ENCODE results near the gene DSG4.

- RRBS, result no CpG with 5 or more reads among the region's 5 CpGs
These were observed 45.0 kb downstream of the SS18 start for GRCh38 chr18:26045259-26045989.

DNA sequence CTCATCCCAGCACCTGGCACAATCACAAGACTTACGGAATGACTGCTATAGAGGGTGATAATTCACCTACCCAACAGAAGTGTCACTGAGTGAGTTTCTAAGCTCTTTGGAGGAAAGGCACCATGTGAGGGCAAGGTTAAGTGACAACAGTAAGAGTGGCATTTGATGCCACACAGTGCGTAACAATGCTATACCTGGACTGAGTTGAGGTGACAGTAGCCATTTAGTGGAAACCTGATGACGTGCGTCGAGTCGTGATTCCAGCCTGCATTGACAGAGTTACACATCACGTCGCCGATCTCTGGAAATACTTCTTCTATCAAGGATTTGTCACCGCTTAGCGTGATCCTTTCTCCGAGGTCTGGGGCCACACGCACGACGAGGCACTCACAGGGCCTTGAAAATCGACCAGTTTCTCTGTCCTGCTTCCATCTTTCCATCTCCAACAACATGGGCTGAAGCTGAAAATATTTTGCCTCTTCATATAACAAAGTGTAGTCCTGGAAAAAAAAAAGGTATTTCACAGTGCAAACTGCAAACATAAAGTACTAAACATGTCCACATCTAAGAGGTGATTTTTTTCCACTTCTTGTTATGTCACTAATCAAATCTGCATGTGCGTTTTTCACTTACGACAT lies 88.8 kb downstream of the KCTD1 start:
- RRBS, result no CpG with 5 or more reads among the region's 18 CpGs

GRCh38 chr18:26480631-26481832 lies 67.3 kb downstream of the KCTD1 start:
- RRBS, result no CpG with 5 or more reads among the region's 13 CpGs

DNA sequence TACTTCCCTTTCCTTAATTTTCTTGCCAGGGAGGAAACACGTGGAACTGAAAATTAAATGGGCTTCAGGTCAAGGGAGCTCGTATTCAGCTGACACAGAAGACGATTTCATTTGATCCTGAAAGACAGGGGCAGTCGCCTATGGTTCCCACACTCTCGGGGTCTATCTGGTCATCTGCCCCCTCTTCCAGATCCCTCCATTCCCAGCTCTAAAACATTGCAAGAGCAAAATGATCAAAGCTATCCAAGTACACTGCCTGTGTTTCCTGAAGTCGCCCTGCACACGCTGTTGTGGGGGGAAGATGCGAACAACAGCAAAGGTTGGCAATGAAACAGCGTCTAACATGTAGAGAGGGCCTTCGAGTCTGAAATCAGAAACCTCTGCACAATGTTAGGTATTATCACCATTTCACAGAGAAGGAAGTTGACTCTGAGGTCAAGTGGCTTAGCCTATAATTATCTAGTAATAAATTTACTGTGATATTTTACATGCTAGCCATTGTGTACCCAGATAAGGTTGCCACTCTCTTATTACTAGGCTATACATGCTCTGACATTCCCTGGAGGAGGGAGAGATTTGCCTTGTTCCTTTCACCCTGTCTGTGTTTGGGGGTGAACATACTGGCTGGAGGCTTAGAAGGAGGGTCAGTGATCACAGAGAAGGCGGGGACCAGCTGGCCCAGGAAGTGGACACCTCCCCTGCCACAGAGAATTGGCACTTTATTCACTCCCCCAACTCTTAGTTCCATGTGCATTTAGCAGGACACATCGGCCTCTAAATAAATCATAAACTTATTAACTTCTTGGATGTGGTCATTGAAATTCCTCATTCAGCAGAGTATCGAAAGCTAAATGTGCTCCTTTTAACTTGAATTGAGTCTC lies 36.9 kb downstream of the KCTD1 start:
- RRBS, result no CpG with 5 or more reads among the region's 13 CpGs

GRCh38 chr18:26550039-26550346 lies 1.6 kb upstream of the KCTD1 start:
- RRBS, result no CpG with 5 or more reads among the region's 17 CpGs

DNA sequence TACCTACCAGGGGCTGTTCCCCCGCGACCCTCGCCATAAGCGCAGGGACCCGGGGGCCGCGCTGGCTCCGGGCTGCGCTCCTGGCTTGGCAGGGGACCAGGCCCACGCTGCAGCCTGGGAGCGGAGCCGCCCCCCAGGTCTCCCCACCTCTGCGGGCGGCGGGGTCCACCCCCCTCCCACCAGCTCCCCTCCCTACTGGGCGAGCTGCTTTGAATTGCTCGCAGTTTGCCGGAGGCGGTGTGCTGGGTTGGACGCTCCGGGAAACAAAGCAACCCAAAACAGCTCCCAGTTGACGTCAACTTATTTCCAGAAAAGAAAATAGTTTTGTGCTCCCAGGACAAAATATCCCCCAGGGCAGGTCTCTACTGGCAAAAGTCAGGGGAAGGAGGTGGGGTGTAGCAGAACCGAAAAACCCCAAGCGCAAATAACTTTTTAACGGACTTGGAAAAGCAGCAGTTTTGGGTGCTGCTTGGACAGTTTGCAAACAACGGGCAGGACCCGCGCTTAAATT lies 2.6 kb upstream of the KCTD1 start:
- RRBS, result 4% methylated on average over 5 of the region's 28 CpGs

GRCh38 chr18:26655262-26655644 lies 106.9 kb upstream of the KCTD1 start:
- RRBS, result no CpG with 5 or more reads among the region's 7 CpGs

DNA sequence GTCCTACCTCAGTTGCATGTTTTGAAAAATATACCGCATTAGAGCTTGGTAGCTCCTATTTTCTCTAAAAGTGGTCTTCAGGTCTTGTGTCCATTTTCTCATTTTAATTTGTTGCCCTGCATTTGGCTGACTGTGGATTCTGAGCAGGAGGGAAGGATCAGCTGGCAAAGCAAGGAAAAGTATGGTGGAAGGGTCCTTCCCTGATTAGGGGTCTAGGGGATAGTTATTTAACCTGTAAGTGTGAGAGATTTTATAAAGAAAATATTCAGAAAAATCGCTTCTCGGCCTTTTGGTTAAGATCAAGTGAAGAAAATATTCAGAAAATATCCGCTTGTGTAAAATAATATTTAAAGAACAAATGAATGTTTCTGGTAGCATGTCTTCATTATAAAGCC lies 149.5 kb upstream of the KCTD1 start:
- RRBS, result no CpG with 5 or more reads among the region's 4 CpGs

DNA sequence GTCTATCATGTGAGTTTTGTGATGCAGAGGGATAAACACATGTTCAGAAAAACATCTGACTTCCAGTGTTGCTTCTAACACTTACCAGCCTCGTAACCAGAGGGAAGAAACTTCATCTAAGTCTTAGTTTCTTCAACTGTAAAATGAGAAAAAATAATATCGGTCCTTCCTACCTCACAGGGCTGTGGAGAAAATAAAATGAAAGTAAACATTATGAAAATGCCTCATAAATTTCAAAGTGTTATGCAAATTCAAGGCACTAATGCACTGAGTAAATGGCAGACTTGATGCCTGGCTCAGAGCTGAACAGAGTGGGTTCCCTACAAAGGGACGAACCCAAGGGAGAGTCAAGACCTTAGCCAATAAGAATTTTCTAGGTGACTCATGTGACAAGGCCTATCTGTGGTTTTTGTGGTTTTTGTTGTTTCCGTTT lies 113.1 kb upstream of the AQP4 start:
- RRBS, result no CpG with 5 or more reads among the region's 4 CpGs

GRCh38 chr18:27605326-27605606 lies 420.2 kb upstream of the CHST9 start:
- RRBS, result 12% methylated on average over 2 of the region's 3 CpGs

DNA sequence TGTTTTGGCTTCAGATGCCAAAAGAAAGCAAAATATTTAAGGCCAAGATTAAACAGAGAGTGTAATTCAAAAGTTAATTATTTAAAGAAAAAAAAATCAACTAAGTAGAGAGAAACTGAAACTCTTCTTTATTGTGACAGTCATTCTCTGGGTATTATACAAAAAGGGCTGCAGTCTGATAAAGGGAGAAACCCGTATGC lies 8.3 kb downstream of the CDH2 start:
- RRBS, result no CpG with 5 or more reads among the region's 1 CpG

DNA sequence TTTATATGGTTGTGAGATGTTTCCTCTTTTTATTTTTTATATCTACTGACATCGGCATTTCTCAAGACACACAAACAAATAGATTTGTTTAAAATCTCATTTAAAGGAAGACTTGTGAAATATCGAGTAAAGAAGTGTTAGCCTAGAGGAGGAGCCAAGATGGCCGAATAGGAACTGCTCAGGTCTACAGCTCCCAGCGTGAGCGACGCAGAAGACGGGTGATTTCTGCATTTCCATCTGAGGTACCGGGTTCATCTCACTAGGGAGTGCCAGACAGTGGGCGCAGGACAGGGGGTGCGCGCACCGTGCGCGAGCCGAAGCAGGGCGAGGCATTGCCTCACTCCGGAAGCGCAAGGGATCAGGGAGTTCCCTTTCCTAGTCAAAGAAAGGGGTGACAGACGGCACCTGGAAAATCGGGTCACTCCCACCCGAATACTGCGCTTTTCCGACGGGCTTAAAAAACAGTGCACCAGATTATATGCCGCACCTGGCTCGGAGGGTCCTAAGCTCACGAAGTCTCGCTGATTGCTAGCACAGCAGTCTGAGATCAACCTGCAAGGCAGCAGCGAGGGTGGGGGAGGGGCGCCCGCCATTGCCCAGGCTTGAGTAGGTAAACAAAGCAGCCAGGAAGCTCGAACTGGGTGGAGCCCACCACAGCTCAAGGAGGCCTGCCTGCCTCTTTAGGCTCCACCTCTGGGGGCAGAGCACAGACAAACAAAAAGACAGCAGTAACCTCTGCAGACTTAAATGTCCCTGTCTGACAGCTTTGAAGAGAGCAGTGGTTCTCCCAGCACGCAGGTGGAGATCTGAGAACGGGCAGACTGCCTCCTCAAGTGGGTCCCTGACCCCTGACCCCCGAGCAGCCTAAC lies 63.6 kb upstream of the CDH2 start:
- RRBS, result no CpG with 5 or more reads among the region's 35 CpGs

GRCh38 chr18:31024113-31024570 lies 18.4 kb downstream of the DSC3 start:
- RRBS, result no CpG with 5 or more reads among the region's 3 CpGs

GRCh38 chr18:31376592-31376975 lies at the start of gene DSG4:
Gene DSG4, plus strand, starts transcription at chr18:31376777.
- RRBS, result no CpG with 5 or more reads among the region's 4 CpGs

GRCh38 chr18:31397140-31397731 lies 20.7 kb downstream of the DSG4 start:
- RRBS, result no CpG with 5 or more reads among the region's 3 CpGs

GRCh38 chr18:31490325-31490876 lies 7.6 kb upstream of the DSG2 start:
- RRBS, result no CpG with 5 or more reads among the region's 2 CpGs

DNA sequence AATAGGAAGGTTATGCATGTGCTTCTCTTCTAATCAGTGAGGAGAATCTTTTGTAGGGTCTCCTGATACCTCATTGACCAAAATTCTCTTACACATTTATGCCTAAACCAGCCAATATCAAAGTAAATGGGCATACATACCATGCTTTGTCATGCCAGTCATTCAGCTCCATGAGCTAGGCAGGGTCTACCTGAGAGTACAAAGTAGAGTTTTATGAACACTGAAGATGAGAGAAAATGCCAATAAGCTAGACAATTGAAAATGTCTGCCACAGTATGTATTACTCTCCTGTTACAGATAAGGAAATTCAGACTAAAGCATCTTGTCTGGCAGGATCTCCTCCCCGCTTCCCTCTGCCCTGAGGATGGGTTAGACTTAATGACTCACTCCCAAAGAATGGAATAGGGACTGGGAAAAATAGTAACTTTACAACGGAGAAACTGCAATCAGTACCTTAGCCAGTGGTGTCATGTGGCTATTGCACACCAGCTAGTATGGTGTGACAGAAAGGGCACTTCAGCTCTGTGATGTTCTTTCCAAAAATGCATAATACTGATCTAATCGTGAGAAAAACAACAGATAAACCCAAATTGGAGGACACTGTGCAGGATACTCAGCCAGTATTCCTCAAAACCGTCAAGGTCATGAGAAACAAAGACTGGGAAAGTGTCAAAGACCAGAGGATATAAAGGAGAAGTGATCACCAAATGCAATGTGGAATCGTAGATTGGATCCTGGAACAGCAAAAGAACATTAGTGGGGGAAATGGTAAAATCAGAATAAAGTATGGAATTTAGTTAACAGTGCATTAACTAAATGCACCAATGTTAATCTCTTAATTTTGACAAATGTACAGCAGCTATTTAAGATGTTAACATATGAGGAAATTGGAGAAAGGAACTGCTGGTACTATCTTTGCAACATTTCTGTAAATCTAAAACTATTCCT lies 15.6 kb downstream of the DSG2 start:
- RRBS, result no CpG with 5 or more reads among the region's 5 CpGs

DNA sequence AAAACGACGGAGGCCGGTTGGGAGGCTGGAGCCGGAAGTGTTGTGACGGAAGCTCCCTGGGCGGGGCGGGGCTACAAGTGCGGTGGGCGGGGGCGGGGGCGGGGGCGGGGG lies 142 bp upstream of the TRAPPC8 start:
- RRBS, result 0% methylated on average over 1 of the region's 12 CpGs

DNA sequence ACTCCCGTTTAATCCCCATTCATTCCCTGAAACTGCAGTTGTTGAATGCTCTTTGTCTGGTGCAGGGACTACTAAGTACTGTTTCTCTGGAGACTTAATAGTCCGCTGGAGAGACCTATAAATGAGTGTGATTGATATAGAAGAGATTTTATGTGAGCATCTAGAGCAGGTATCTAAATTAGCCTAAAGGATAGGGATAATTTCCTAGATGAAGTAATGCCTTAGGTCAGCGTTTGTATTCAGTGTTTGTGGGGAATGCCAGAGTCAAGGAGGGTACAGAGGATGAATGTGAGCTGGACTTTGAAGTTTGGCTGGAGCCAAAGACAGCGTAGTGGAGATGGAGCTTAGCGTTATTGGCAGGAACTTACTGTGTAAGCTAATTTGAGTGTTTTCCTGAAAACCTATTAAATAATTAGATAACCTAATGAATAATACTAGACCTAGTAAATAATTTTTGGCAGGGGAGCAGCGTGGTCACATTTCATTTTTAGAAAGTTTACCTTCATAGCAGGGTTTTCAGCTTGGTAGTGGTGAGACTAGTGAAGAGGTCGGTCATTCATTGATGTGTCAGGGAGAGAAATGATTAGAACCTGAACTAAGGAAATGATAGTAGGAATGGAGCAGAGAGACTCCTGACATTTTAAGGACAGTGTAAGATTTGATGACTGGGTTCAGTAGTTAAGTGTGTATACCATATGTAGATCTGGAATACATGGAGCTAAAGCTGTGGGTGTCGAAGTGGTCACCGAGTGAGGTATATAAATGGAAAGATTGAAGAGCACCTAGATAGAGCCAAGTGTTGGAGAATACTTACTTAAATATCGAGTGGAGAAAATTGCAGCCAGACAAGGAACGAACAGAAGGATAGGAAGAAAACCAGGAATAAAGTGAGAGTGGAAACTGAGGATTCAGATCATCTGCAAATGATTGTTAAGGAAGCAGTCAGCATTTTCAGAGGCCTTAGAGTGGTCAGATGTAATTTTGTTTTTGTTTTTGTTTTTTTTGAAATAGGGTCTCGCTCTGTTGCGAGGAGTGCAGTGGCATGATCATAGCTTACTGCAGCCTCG lies 4.4 kb downstream of the RNF138 start:
- RRBS, result no CpG with 5 or more reads among the region's 14 CpGs

DNA sequence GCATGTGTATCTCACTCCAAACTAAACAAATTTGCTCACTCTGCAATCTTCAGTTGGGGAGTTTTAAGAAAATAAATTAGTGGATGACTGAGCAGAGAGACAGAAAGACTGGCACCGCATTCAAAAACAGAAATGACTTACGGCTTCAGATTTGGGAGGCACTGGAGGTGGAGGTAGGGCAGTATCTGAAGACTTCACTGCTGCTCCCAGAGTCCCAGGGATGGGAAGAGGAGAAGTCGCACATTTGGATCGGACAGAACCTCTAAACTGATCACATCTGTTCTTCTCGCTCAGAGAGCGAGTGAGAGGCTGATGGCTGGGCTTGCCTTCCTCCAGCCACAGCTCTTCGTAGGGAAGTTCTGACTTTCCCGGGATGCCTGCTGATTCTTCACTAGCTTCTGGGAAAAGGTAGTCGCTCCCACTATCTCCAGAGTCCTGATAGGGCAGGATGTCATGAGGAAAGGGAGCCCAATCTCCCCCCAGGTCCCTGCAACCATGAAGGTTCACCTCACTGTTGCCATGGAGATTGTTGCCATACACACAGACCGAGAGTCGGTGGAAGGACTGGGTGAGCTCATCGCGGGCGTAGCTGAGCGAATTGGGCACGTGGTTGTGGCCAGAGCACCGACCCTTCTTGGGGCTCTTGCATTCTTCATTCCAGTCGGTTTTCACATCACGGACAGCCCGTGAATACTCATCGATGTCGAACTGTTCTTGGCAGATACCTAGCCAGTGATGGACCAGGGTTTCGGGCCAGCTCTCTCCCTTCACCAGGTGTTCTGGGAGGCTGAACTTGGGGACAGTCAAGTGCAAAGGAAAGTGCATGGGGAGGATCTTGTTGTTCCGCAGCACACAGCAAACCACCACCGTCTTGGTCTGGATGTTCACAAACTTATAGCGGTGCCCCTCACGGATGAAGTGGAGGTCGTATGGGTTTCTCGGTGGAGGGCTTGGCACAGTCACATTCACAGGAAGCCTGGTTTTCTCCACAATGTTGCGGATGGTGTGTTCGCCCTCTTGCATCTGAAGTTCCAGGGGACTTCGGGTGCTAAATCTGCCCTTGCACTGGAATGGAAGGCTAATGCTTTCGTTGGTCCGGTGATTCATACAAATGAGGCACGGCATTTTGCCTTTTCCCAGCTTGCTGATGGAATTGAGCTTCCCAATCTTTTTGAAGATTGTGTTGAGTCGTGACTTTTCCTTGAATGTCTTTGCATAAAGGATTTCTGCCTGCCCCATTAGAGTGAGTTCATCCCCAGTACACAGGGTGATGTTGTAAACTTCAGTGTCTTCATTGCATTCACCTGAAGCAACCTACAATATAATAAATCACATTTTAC lies 97.5 kb downstream of the MEP1B start:
- RRBS, result no CpG with 5 or more reads among the region's 36 CpGs